ENCODE measurements around a stretch of chr1.

DNA sequence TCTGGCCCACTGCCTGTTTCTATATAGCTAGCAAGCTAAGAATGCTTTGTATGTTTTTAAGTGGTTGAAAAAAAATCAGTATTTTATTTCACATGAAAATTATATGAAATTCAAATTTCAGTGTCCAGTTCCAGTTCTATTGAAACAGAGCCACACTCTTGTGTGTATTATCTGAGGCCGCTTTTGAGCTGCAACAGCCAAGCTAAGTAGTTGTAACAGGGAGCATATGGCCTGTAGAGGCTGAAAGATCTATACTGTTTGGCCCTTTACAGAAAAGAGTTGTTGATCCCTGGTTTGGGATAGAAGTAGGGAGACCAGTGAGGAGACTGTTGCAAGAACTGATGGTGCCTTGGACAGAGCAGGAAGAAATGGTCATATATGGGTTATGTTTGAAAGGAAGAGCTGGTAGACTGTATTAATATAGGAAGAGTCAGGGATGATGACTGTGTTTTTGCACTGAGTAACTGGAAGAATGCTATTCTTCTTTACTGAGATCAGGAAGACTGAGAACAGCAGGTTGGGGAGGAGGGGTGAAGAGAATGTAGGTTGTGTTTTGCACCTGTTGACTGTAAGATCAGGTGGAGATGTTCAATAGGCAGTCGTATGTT, 96.9 kb downstream of the CAMTA1 start:
- PRO-cap = no peak

- PRO-cap = no peak
Measured at GRCh38 chr1:7265533-7266613, 480.6 kb downstream of the CAMTA1 start.

DNA sequence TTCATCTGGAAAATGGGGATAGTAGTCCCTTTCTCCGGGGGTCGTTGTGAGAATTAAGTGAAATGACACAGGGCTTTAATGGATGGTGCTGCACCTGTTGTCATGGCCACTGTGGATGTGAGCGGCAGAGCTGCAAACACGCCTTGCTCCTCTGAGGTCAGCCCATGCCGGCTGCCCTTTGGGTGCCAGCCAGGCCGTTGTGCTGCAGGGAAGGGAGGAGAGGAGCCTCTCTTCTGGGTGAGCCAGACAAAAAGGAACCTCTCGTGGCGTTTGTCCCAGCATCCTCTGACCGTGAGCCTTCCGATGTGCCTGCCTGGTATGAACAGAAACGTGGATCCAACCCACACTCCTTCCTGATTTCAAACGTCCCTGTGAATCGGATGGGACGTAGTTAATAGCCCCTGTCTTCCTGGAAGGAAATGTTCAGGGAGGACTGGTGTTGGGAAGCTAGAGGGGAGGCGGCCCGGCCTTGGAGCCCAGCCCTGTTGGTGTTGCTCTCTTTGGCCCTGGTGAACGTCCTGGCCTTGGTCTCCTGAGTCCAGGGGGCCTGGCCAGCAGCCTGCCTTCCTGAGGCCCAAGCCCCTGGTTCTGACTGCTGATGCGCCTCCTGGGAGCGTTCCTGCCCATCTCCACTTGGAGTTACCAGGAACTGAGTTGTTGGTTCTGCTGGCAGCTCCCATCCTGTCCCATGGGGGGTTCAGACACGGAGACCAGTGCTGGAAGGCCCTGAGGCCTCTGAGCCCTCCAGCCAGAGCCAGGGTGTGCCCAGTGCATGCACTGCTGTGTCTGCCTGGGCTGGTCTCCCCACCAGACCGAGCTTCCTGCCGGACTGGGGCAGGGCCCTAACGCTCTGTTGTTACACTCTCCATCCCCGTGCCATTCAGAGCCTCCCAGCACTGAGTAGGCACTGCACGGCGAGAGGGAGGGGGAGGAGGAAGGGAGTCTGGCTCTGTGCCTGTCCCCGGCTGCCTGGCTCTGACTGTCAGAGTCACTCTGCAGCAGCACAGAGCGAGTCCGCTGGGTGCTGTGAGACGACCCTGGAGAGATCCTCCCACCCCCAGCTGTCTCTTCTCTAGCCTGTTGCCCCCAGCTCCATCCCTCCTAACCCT, 382.6 kb upstream of the VAMP3 start:
- PRO-cap = no peak

- PRO-cap = no peak
Measured at GRCh38 chr1:7491039-7492224, 279.7 kb upstream of the VAMP3 start.

DNA sequence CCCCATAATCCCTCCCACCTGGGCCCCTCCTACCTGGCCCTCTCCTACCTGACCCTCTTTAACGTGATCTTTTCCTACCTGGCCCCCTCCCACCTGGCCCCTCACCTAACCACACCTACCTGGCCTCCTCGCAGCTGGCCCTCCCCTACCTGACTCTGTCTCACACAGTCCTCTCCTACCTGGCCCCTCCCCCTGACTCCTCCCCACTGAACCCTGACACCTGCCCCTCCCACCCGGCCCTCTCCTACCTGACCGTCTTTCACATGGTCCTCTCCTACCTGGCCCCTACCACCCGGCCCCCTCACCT, 220.6 kb upstream of the VAMP3 start:
- PRO-cap = no peak

- PRO-cap = no peak
Measured at GRCh38 chr1:7645092-7645569, 126.0 kb upstream of the VAMP3 start.

DNA sequence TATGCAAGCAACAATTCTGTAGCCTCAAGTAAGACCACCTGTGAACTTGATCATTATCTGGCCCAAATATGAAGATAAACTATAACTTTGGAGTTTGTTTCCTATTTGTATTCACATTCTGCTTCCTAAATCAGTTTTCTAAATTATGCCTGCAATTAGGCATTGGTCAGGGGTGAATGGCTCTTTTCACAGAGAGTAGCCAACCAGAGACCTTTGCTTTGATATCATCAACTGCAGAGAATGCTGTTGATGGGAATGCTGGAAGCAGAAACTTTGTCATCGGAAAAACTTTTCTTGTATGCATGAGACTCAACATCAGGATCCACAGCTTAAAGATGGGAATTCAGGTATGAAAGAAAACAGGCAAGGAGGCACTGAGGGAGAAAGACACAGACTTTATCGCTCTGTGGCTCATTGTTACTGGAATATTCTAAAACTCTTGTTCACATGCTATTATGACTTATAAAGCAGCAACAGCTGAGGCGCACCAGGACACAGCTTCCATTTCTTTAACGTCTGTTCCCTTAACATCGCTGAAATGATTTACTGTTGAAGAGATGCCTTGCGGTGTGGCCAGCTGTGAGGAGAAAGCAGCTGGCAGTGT, 3.4 kb upstream of the PER3 start:
- PRO-cap = no peak

- PRO-cap = no peak
Measured at GRCh38 chr1:8015731-8016278, 10.3 kb downstream of the ERRFI1 start.

GRCh38 chr1:8126908-8127600, 100.9 kb upstream of the ERRFI1 start:
- PRO-cap = no peak

DNA sequence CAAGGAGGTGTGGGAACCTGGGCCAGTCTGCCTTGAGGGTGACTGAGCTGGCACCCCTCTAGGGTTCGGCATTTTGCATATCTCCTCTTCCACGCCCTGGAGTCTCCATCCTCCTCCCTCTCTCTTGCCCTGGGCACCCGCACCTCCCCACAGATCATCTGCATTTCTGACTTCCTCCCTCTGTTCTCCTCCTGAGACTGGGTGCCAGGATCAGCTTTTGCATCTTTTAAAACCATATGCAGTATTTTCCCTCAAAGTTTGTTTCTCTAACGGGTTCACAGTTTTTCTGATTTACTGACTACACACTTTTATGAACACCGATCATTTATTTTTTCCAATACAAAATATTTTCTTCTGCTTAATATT, 107.2 kb upstream of the ERRFI1 start:
- PRO-cap = no peak

GRCh38 chr1:8232035-8232823, 85.7 kb upstream of the SLC45A1 start:
- PRO-cap = no peak

DNA sequence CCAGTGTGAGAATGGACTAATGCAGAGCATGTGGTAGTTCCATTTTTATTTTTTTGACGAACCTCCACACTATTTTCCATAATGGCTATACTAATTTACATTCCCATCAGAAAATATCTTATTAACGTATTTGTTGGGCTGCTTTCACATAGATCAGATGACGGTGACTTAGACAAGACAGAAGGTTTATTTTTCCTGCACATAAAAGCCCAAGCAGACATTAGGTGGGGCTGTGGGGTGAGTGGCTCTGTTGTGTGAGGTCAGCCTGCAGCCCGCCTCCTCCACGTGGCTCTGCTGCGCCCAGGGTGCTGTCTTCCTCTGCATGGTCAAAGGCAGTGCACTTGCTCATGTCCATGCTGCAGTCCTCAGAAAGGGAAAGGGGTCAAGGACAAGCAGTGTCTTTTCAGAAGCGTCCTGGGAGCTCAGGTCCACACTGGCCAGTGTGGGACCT, 36.2 kb upstream of the SLC45A1 start:
- PRO-cap = no peak

- PRO-cap = no peak
Measured at GRCh38 chr1:8282180-8282743, 35.7 kb upstream of the SLC45A1 start.

DNA sequence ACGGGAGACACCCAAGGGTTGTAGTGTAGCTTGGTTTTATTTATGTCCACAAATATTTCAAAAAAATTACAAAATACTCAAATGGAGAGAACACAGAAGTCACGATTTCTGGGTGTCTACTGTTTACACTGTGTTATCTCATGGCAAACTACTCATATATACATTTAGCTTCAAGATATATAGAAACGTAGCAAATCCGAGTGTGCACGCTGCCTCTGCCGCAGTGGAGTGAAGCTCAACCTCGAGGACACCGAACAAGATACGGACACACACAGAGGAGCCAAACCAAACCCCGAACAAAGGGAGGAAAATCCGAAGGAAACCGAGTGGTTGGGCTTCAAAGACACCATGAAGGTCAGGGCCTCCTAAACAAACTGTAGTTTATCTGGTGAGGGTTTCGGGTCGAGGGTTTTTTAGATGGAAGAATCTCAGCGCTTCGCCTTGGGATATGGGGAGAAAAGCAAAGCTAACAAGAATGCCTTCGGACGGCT, 34.5 kb downstream of the SLC45A1 start:
- PRO-cap = no peak

DNA sequence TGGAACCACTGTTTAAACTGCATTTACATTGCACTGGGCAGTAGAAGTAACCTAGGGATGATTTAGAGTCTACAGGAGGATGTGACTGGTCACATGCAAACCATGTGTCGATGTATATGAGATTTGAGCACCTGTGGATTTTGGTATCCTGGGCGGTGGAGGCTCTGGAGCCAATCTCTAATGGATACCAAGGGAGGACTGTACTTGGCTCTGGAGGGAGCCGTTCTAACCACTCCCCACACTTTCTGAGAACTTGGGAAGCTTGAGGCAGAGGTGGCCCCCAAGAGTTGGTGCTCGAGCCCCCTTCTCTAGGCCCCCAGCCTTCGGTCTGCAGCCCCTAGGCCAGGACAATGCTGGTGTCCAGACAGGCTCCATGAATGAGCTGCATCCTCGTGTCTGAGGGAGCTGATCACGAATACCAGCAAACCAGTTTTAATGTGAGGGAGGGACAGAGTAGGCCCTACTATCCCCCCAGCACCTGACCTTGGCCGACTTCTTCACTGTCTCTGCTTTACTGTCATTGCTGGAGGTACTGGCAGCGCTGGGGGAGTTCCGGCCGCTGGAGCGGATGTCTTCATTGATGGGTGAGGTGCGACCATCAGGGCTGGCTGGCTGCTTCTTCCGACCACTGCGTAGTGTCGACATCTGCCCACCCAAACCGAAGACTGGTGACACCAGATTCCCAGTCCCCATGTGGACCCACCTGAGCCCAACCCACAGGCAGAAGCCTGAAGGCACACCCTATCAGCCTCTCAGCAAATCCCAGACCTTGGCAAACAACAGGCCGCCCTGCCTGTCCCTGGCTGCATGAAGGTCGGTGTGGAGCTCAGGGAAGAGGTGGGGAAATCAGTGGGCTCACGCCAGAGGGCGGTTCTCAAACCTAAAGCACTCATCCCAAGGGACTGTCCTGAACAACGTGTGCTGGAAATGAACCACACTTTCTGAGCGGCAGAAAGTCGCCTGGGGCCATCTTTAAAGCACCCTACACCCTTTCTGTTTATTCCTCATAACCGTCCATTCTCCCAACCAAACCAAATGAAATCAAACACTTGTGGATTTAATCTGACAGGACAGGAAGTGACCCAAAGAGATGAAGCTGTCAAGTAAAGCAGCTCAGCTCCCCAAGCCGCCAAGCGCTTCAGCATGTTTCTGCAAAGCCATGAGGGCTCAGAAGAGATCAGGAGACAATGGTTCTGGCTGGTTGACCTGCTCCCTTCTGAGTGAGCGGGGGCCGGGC, 44.7 kb downstream of the SLC45A1 start:
- PRO-cap = no peak

GRCh38 chr1:8422298-8423263, 104.7 kb downstream of the SLC45A1 start:
- PRO-cap = no peak

- PRO-cap = bidirectional peak, plus-strand start at chr1:8817880, minus-strand start at chr1:8817640
Measured at GRCh38 chr1:8817825-8818378, 462 bp upstream of the RERE start.

DNA sequence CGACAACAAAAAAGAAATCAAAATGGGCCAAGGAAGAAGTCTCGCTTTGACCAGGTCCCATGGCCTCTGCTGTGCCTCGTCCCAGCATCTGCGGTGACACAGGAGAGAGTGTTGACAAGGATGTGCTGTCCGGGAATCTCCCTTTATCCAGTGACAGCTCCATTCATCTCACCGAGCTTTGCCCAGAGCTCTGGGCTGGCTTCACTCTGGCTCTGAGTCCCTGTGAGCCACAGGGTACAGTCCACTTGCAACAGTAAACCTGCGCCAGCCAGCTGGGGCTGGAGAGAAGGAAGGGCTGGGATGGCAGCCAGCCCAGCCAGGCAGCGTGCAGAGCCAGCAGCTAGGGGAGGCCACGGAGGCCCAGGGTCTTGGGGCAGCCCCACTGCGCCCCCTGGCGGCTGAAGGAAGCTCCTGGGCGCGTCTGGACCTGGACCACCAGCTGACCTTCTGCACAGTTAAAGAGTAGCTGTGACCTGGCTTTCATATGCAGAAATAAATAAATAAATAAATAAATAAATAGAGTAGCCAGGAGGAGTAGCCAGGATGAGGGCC, 29.7 kb downstream of the ENO1 start:
- PRO-cap = no peak

DNA sequence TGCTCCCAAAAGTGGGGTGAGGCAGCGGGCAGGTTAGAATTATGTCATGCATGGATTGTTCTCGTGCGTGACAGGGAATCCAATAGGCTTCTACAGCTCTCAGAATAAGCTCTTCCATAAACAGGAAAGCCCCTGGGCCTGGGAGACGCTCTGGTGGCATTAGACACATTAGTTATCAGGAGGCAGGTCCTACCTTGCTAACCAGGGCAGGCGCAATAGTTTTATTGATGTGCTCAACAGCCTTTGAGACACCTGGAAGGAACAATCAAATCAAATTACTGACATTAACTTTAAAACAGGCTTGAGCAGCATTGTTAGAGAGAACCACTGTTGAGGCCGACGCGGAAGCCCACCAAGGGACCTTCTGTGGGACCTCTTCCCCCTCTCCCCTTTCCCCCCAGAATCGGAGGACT, 8.2 kb downstream of the ENO1 start:
- PRO-cap = no peak

DNA sequence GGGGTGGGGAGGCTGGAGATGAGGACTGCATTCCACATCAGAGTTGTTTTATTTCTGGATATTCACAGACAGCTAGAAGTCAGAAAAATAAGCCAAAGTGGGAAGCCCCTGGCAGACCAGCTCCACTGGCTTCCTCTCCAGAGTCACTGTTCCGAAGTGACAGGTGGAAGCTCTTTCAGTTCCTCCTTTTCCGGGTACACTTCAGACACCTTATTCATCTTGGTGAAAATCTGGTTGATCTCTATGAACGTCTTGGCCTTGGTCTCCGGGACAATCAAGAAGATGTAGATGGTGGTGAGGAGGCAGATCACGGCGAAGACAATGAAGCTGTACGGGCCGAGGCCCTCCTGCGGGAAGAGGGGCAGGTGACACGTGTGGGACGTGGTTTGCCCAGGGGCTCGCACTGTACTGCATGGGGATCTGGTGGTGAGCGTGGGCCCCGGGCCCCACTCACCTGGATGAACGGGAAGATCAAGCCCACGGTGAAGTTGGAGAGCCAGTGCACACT, 11.3 kb upstream of the SLC2A7 start:
- PRO-cap = no peak

All from neutrophil (primary cell).